Non-pigmented ciliary epithelial cell (primary cell): ENCODE results near the gene CLHC1.

DNA sequence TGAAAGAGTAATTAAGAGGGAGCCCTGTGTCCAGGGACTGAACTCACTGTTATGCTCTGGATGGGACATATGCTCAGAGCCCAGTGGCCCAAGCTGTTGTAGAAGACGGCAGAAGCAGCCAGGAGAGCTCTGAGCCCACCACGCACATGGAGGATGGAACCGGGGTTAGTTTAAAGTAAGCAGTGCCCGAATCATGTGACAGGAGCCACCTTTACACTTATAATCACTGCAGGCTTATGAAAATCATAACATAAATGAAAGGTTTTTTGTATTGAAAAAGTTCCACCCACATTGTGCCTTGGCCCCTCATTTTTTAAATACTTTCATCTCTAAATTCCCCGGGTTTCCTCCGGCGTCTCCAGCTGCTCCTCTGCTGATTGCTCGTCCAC lies 36.2 kb upstream of the SPTBN1 start:
- RRBS: no CpG with 5 or more reads among the region's 8 CpGs

GRCh38 chr2:54526130-54526844 lies 70.2 kb downstream of the SPTBN1 start:
- RRBS: no CpG with 5 or more reads among the region's 12 CpGs

DNA sequence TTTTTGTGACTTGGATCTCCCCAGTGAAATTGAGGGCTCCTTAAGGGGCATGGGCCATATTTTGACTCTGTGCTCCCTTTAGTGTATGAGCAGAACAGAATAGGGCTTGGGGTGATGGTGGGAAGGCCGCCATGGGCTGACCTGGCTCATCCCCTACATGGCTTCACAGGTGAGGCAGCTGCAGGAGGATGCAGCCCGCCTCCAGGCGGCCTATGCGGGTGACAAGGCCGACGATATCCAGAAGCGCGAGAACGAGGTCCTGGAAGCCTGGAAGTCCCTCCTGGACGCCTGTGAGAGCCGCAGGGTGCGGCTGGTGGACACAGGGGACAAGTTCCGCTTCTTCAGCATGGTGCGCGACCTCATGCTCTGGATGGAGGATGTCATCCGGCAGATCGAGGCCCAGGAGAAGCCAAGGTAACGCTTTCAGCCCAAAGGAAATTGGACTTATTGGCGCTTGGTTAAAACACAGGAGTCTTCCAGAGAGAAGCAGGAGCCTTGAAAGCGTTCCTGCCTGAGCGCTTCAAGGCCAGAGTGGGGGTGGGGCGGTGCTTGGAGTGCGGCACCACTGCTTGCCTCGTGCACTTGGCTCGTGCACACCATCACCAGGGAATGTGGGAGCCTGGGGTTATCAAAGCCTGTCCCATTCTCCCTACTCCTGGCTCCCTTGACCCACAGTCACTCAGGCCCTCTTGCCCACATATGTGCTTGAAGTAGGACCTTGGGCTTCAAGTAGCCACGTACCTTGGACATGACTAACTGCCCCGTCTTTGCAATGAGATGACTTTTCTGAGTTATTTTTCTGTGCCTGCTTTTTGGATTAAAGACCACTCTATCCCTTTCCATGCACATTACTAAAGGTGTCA lies 69.8 kb upstream of the EML6 start:
- RRBS: no CpG with 5 or more reads among the region's 27 CpGs

DNA sequence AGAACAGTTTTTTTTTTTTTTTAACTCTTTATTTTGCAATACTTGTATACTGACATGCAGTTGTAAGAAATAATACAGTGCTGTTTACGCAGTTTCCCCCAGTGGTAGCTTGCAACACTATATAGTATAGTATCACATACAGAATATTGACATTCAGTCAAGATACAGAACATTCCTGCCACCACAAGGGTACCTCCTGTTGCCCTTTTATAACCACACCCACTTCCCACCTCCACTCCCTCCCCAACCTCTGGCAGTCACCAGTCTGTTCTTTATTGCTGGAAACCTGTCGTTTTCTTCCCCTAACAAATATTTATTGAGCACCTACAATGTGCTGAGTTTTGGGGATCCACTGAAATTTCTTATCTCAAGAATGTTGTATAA lies 51.6 kb upstream of the EML6 start:
- RRBS: no CpG with 5 or more reads among the region's 2 CpGs

- RRBS: no CpG with 5 or more reads among the region's 9 CpGs
Measured at GRCh38 chr2:54903779-54904663, 146.2 kb downstream of the RTN4 start.

DNA sequence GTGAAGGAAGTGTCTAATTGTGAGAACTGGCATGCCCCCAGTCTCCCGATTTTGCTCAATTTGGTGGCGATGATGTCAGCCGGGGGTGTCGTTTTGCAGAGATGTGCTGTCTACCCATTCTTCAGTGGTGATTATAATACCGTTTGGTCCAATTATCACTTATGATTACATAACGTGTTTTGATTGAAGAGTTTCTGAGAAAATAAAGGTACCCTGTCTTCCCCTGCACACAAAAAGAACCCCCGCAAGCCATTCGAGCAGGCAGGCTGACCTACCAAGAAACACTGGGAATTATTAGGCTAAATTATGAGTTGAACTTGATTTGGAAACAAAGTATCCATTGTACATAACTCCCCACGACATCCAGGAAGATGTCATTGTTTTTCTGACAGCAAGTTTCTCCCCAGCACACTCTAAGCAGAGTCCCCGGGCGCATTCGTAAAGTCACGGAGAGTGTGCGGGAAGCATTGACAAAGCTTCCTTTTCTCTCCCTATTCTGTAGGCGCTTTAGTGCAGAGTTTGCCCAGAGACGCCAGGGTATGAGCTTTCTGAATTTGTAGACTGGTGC lies 102.9 kb downstream of the RTN4 start:
- RRBS: no CpG with 5 or more reads among the region's 16 CpGs

DNA sequence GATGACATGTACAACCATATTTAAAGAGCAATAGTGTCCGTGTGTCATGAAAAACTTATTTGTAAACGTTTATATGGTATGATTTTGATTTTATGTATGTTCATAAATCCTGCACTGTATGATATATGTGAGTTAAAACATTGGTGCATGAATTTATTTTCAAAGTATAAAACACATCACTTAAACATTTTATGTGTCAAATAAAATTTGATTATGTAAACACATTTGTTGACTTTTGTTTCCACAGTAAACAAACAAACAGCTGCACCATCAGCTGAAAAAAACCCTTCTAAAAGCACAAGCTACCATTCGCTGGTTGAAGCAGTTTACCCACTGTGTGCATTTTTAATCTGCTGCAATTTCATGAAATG lies 78.5 kb downstream of the RTN4 start:
- RRBS: no CpG with 5 or more reads among the region's 3 CpGs

DNA sequence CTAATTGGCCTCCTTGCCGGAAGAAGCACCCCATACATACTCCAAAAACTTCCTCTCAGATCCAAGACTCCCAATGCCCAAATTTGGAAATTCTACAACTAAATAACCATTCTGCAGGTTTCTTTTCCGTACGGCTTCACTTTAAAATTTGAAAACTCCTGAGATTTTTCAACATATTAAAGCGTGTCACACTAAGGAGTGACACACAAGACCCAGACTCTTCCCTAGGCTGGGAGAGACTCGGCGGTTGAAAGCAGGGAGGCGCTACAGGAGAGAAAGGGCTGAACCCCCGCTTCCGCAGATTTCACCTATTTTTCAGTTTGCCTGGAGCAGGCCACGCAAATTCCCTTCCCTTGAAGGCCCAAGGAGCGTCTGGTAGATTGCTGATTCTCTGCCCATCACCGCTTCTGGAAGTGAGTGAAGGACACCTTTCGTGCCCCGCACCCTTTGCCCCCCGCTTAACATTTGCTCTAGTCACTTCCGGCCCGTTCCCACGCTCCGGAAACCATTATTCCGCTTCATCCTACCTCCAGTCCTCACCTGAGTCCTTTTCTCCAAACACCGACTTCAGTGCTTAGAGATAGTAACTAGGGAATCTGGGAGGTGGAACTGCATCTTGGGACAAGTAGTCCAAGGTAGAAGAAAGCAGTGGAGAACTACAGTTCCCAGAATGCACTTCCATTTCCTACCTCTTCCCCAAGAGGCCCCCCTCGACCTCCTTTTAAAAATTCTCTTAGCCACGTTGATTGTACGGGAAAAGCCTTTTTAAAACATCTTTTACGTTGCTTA lies at the start of gene CLHC1:
Gene CLHC1, minus strand, starts transcription at position 598 of the 789 bp plus-strand sequence.
- RRBS: no CpG with 5 or more reads among the region's 25 CpGs

GRCh38 chr2:55234698-55235894 lies 2.6 kb downstream of the RPS27A start:
- RRBS: no CpG with 5 or more reads among the region's 6 CpGs

- RRBS: no CpG with 5 or more reads among the region's 4 CpGs
Measured at GRCh38 chr2:55562440-55562639, 42.8 kb downstream of the CFAP36 start.

GRCh38 chr2:55616329-55617414 lies 750 bp downstream of the PPP4R3B start:
- RRBS: no CpG with 5 or more reads among the region's 52 CpGs

DNA sequence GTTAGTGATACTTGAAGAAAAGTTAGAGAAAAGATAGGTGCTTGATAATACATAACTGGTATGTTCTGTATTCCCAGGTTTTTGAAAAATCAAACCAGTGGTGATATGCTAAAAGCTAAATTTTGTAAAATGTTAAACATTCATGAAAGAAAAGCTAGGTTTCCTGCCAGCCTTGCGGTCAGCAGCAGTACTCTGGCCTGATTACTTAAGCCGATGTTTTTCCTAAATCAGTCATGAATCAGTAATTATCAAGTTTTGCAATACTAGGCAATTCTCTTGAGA lies 31.0 kb upstream of the EFEMP1 start:
- RRBS: no CpG with 5 or more reads among the region's 2 CpGs

DNA sequence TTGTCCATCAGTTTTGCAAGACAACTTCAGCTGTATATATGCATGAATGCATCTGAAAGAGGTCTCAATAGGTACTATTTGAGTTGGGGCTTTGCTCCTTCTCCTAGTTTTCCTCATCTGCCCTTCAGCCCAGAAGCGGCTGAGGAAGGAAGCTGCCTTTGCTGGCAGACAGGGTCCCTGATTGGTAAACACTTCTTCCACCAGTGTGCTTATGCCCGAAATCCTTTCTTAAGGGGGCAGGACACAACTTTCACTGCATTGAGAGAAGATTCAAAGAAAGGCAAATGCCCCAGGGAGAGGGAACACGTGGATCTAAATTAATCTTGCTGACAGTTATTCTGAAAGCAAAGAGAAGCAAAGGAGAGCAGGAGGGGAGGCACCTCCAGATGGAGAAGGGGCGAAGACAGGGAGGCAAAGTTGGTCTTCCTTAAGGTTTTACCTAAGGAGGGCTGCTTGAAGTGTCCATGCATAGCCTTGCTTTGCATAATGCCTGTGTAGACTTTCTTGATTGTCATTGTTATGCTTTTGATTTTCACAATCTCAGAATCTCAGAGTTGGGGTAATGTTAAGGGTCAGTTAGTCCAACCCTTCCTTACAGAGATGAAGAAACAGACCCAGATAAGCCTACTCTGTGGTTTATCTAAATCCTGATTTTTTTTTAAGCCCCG lies 92.2 kb upstream of the EFEMP1 start:
- RRBS: no CpG with 5 or more reads among the region's 5 CpGs

DNA sequence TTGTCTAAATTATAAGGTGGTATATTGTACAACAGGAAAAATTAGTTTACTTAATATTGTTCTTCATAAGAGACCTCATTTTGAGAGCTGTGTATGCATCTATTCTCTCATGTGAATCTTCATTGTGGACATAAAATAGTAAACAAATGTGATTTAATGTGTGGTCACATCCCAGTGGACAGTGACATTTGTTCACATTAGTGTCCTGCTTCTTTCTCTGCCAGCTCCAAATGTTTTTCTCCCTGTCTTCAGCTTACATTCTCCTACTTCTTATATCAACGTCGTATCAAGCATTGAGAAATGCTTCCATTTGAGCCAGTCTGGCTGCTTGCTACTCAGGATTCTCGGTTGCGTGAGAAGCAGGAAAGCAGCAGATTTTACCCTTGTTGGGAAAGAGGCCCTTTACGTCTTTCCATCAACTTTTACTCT lies 61.0 kb downstream of the VRK2 start:
- RRBS: no CpG with 5 or more reads among the region's 5 CpGs

- RRBS: no CpG with 5 or more reads among the region's 8 CpGs
Measured at GRCh38 chr2:58448006-58448474, 206.9 kb upstream of the FANCL start.

DNA sequence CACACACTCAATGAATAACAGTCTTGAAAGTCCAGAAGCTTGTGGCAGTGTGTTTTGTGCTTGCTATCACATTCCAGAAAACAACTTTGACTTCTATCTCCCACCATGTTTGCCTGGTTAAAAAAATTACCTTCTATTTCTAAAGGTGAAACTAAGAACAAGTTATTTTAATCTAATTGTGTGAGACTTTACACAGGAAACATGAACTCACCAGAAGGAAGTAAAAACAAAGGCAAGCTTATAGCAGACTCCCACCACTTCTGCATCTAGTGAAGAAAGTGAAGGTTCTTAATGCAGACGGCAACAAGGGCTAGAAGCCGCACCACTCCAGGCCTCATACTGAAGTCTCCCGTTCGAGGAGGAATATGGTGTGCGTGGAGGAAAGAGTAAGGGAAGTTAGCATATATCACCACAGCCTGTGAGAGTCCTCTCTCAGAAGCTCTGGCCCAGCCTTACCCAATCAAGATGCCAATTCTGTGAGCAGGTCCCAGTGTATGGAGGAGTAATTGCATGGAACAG lies 958.8 kb downstream of the BCL11A start:
- RRBS: no CpG with 5 or more reads among the region's 5 CpGs

- RRBS: no CpG with 5 or more reads among the region's 5 CpGs
Measured at GRCh38 chr2:59887910-59888329, 665.5 kb downstream of the BCL11A start.

DNA sequence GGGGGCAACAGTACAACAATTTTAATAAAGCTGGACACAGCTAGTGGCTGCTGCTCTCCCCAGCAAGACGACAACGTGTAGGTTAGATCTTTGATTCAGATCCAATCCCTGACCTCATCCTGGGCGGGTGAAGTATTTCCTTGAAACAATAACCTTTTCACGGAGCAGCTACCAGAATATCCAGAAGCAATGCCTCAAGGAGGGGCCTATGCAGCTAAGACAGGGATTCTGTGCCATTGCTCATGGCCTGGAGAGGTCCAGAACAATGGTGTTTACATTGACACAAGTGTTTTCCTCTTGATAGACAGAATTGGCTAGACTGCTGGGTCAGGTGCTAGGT lies 520.2 kb downstream of the BCL11A start:
- RRBS: no CpG with 5 or more reads among the region's 4 CpGs

DNA sequence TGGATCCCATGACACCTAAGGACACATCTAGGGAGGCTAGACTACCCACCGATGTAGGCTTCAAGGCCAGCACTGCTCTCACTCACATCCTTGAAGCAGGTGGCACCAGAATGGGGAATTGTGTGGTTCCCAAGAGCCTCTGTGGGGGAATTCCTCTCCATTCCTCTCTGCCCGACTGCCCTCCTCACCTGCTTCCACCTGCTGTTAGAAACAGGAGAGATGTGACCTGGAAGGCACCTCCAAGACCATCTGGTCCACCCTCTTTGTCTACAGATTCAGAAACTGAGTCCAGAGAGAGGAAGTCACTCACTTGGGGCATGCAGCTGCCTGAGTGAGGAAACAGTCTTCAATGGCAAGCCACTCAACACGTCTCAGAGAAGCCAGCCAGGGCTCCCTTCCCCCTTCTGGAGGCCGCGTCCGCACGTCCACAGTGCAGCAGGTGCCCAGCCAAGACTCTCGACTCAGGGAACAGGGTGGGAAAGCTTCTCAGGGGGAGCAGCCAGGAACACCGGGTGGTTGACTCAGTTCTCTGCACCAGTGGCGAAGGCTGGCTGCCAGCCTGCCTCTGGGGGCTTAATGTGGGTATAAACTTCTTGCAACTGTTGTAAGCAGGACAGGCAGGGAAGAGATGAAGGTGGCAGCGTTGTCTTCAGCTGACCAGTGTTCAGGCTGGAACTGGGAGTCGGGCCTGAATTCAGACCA lies 201.7 kb downstream of the BCL11A start:
- RRBS: no CpG with 5 or more reads among the region's 12 CpGs

DNA sequence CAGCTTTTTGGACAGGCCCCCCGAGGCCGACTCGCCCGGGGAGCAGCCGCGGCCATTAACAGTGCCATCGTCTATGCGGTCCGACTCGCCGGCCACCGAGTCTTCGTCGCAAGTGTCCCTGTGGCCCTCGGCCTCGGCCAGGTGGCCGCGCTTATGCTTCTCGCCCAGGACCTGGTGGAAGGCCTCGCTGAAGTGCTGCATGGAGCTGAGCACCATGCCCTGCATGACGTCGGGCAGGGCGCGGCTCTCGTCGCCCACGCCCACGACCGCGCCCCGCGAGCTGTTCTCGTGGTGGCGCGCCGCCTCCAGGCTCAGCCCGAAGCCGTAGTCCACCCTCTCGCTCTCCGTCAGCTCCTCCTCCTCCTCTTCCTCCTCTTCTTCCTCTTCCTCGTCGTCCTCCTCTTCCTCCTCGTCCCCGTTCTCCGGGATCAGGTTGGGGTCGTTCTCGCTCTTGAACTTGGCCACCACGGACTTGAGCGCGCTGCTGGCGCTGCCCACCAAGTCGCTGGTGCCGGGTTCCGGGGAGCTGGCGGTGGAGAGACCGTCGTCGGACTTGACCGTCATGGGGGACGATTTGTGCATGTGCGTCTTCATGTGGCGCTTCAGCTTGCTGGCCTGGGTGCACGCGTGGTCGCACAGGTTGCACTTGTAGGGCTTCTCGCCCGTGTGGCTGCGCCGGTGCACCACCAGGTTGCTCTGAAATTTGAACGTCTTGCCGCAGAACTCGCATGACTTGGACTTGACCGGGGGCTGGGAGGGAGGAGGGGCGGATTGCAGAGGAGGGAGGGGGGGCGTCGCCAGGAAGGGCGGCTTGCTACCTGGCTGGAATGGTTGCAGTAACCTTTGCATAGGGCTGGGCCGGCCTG lies 92.2 kb downstream of the BCL11A start:
- RRBS: 96% methylated on average over 20 of the region's 78 CpGs